Suprapubic skin (tissue), 4 donors: ENCODE results near the gene KIF16B.

DNA sequence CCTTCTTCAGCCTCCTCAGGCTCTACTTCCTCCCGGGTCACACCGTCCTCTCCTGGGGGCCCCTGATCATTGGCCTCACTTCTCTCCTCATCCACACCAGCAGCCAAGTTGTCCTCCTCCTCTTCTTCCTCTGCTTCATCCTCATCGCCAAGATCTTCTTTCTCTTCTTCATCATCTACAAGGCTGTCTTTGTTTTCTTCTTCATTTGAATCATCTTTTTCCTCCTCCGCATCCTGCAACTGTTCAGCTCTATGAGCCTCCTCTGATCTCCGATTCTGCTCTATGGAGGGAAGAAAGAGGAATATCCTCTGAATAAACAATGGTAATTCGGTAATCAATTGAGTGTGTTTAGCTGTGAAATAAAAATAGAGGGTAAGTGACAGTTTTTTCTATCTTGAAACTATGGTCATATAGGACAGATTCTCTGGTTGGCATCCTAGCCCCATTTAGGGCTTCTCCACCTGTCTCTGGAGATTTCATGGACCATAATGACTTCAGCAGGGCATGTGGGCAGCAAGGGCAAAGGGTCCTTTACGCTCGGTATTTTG lies 37.1 kb downstream of the TMX4 start:
- PRO-cap, result no peak
- RAMPAGE, long total RNA, 4 experiments, result no peak in any of the 4 experiments

DNA sequence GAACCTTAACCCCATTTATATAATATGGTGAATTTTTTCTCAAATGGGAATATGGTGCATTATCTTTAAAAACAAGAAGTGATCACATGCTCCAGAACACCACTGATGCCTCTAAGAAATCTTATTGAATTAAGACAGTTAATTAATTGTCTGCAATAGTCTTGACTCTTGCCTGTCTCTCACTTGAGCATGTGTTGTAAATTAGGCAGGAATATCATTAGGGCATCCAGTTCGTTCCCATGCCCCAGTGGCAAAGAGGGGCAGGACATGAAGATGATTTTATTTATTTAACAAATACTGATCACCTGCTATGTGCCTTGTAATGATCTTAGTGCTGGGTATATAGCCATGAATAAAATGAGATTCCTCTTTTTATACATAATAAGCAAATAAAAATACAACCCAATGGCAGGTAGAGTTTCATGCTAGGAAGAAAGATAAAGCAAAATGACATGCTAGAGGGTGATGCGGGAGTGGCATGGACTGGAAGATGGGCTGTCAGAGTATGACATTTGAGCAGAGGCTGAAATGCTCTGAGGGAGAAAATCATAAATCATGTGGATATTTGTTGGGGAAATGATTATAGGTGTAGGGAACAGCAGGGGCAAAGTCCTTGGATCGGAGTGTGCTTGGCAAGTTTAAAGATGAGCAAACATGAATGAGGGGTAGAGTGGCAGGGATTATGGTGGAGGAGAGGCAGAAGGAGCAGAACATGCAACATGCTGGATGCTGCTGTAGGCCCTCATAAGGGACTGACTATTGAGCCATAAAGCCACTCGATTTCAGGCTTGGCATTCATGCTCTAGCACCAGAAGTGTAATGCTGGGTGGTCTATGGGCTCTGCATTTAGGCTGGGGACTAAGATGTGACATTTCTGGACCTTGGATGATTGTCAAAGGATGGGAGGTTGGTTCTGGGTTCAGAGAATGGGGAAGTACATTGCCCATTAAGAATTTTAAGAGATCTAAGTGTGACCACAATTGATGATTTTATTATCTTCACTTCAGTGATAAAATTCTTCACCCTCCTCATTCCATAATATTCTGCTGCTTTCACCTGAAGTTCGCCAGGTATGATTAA lies 342.1 kb downstream of the PLCB1 start:
- PRO-cap, result no peak
- RAMPAGE, long total RNA, 4 experiments, result no peak in any of the 4 experiments

- PRO-cap, result no peak
- RAMPAGE, long total RNA, 4 experiments, result no peak in any of the 4 experiments
Measured at GRCh38 chr20:8667737-8668158, 401.1 kb upstream of the PLCB4 start.

DNA sequence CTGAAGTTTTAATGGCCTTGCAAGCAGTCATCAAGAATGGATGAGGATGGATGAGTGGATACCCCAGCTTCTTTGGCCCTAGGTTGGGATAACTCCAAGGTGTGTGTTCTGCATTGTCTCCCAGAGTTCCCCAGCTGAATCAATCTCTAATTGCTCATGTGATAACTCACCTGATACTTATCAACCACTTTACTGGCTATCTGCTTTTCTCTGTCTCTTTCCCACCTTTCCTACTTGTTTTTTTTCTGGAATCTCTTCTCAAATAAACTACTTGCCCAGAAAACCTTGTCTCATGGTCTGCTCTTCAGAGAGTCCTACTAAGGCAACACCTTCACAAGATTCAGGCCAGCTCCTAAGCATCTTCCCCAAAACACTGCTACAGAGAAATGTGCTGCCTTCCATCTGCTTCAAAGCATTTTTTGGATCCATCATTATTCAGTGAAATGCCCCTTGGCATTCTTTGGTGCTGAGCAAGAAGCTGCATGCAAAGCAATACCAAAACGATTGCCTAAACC lies 93.3 kb downstream of the SNAP25 start:
- PRO-cap, result no peak
- RAMPAGE, long total RNA, 4 experiments, result no peak in any of the 4 experiments

GRCh38 chr20:10474732-10475397 lies 39.8 kb downstream of the SLX4IP start:
- PRO-cap, result no peak
- RAMPAGE, long total RNA, 4 experiments, result no peak in any of the 4 experiments

- PRO-cap, result no peak
- RAMPAGE, long total RNA, 4 experiments, result start-site peak on the minus strand in 1 of 4 experiments, at chr20:10640802-10640921 at its widest, 285 reads per replicate
Measured at GRCh38 chr20:10640784-10641405, 32.9 kb downstream of the JAG1 start.

- PRO-cap, result bidirectional peak, plus-strand start at chr20:10674131, minus-strand start at chr20:10673999
- RAMPAGE, long total RNA, 4 experiments, result no peak in any of the 4 experiments
Measured at GRCh38 chr20:10674084-10674298, 192 bp upstream of the JAG1 start.

DNA sequence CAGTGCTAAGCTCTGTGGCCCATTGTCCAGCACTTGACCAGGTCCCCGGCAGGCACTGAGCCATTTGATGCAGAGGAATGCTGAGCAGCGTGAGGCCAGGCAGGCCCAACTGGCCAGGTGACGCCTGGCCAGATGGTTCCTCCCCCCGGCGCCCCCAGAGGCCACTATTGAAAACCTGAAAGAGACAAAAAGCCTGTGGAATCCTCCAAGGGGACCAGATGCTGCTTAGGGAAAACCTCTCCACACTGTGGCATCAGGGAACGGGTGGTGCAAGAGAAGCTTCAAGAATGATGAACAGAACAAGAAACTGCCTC lies 597.6 kb upstream of the JAG1 start:
- PRO-cap, result no peak
- RAMPAGE, long total RNA, 4 experiments, result no peak in any of the 4 experiments

- PRO-cap, result no peak
- RAMPAGE, long total RNA, 4 experiments, result no peak in any of the 4 experiments
Measured at GRCh38 chr20:11337477-11337690, 580.3 kb upstream of the BTBD3 start.

DNA sequence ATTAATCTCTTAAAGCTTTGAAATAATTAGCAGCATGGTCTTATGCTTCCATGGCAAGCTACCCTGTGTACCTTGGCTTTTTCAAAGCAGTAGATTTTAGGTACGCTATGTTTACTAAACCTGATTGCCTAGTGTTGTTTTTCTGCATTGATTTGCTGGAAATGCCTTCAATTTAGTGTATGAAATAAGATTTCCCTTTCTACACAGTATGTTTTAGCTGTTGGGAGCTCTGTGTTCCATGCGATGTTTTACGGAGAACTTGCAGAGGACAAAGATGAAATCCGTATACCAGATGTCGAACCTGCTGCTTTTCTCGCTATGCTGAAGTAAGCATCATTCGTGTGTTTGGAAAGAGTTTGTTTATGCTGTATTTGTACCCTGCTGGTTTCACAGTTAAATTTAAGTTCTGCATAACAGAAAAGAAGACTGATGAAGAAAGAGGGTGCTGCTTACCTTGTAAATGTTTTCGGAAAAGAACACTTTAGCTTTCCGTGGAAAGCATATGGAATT lies 1.9 kb downstream of the BTBD3 start:
- PRO-cap, result no peak
- RAMPAGE, long total RNA, 4 experiments, result no peak in any of the 4 experiments

DNA sequence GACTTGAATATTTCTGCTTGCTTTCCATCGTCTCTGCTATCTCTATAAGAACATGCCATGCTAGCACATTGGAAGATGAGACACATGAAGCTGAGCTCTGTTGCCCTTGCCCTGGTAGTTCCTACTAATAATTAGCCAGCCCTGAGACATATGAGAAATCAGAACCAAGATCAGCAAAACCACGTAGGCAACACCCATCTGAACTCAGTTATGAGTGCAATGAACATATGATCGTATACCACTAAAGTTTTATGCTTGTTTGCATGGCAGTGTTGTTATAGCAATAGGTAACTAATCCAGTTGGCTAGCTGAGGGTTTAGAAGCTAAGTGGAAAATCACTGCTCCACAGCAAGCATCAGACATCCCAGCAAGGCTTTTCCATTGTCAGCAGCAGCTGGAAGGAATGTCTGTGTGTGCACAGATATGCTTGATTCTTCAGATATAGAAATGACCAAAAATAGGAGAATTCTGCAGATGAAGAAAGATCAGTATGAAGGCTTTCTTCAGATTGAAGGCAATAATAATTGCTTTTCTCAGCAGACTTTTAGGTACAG lies 180.8 kb downstream of the BTBD3 start:
- PRO-cap, result no peak
- RAMPAGE, long total RNA, 4 experiments, result no peak in any of the 4 experiments

GRCh38 chr20:13230698-13231334 lies 9.7 kb downstream of the ISM1 start:
- PRO-cap, result no peak
- RAMPAGE, long total RNA, 4 experiments, result no peak in any of the 4 experiments

DNA sequence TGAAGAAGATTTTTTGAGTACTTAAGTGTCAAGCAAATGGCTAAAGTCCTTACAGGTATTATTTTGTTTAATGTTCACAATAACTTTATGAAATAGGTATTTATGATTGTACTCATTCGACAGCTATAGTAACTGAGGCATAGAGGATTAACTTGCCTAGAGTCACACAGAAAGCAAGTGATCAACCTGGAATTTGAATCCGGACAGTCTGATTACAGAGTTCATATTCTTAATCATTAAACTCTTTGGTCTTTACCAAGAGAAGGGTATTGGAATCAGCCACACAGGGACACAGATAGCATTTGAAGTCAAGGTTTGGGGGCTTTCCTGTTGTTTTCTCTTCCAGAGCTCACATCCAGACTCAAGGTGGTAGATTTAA lies 69.6 kb downstream of the ISM1 start:
- PRO-cap, result no peak
- RAMPAGE, long total RNA, 4 experiments, result no peak in any of the 4 experiments

GRCh38 chr20:13759514-13760272 lies 25.0 kb downstream of the ESF1 start:
- PRO-cap, result no peak
- RAMPAGE, long total RNA, 4 experiments, result no peak in any of the 4 experiments

DNA sequence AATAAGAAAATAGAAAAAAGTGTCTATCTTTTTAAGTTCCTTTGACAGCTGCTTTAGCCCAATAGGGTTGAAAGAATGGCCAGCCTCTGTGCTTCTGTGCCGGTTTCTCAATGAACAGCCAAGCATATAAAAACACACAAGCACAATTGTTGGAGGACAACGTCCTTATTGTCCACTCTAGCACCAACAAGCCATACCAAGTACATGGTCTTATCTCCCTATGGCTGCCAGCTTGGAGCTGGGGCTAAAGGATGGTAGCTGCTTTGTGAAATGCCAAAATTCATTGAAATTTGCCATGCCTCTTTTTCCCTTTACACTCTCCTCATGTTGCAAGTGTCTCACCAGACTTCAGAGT lies 50.0 kb upstream of the FLRT3 start:
- PRO-cap, result no peak
- RAMPAGE, long total RNA, 4 experiments, result no peak in any of the 4 experiments

- PRO-cap, result no peak
- RAMPAGE, long total RNA, 4 experiments, result start-site peak on the plus strand in 1 of 4 experiments, at chr20:15639708-15639881 at its widest, 9 reads per replicate
Measured at GRCh38 chr20:15639583-15640135, 933.6 kb downstream of the KIF16B start.

DNA sequence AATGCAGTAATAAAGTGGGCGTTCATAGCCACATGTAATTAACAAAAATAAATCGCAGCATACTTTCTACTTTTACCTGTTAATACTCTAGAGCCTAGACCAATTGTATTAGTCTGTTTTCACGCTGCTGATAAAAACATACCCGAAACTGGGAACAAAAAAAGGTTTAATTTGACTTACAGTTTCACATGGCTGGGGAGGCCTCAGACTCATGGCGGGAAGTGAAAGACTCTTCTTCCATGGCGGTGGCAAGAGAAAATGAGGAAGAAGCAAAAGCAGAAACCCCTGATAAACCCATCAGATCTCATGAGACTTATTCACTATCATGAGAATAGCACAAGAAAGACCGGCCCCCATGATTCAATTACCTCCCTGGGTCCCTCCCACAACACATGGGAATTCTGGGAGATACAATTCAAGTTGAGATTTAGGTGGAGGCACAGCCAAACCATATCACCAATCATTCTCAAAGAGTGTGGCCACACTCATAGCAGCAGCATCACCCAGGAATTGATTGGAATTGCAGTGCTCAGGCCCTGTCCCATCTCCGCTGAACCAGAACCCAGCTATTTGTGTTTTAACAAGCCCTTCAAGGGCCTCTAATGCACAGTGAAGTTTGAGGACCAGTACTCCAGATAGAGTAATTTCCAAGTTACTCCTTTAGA lies 650.1 kb downstream of the KIF16B start:
- PRO-cap, result no peak
- RAMPAGE, long total RNA, 4 experiments, result no peak in any of the 4 experiments

- PRO-cap, result bidirectional peak, plus-strand start at chr20:16573562, minus-strand start at chr20:16573371
- RAMPAGE, long total RNA, 4 experiments, result start-site peak on the minus strand in 3 of 4 experiments, at chr20:16573316-16573421 at its widest, 36 to 994 reads per replicate
Measured at GRCh38 chr20:16572839-16573936, at the start of gene KIF16B. KIF16B (minus strand) TSS chr20:16573448.

DNA sequence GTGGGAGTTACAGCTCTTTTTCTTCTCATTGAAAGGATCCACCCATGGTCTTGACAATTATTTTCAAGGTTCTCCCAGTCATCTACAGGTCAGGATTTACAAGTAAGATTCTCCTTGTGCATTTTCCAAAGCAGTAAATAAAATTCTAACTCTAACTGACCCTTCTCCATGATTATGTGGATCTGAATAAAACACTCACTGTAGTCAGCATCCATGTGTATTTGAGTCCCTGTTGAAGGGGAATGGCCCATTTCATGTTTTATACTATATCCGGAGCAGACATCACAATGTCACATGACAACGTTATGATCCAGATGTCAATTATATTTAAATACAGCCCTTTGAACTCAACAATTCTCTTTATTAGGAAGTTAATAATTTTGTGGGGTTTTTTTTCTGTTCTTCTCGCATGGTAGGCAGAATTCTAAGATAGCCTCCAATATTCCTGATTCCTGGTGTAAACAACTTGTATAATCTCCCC lies 180.5 kb upstream of the PCSK2 start:
- PRO-cap, result no peak
- RAMPAGE, long total RNA, 4 experiments, result no peak in any of the 4 experiments

- PRO-cap, result no peak
- RAMPAGE, long total RNA, 4 experiments, result no peak in any of the 4 experiments
Measured at GRCh38 chr20:17169534-17170172, 57.2 kb upstream of the PCSK2 start.